Karpas-422 (cell line): ENCODE measurements around the genes ENSG00000286190 and NLRP1.

DNA sequence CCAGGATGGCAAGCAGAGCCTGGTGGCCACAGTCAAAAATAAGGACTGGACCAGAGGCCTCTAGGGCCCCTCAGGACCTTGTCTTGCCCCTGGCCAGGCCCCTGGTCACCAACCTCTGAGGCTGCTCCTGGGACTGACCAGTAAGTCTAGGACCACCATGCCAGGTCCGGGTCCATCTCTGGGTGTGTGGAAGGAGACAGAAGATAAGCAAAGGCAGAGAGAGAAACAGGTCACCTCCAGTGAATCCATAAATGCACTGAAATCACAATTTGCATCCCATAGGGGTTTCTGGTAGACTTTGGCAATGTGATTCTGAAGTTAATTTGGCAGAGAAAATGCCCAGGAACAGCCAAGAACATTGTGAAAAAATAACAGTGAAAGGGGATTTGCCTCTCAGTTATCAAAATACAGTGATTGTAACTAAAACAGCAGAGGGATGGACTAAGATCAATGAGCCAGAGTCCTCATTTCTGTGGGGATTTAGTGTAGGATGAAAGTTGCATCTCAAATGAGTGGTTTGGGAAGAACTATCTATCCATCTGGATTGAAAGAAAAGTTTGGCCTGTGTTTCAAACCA is 28.2 kb downstream of the MYBBP1A start:
- PRO-cap = no peak
- RAMPAGE, long total RNA = no peak

DNA sequence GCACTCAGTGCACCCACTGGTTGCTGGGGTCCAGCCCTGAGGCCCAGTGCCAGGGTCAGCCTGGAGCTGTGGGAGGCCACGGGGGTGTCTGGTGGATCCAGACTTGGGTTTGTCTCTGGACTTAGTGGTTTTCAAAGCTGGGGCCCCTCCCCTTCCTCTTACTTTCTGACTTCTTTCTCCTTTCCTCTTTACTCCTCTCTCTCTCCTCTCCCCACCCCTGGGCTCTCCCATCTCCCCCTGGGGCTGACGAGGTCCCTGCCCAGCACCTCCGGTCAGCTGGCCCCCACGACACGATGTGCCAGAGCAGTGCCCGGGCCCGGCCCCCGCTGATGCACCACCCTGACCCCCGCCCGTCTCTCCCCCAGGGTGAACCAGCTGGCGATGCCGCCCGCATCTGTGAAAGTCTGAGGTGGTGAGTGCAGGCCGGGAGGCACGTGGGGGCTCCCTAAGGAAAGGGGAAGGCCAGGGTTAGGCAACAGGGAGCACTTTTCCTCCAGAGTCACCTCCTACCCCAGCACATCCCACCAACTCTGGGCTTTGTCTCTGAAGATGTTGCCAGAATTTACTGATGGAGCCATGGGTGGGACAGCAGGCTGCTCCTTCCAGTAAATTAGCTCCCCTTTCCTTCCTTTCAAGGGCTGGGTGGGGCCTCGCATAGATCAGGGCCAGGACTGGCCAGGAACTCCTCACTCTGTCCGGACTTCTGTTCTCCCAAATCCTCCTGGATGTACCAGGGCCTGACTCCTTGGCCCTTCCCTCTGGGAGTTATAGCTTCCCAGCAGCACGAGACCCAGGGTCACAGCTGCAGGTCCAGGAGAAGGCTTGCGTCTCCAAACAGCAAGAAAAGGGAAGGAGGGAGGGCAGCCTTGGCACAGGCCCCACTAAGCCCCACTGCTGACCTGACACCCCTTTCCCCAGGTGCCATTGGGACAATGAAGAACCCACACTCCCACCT is 18.4 kb downstream of the MYBBP1A start:
- PRO-cap = no peak
- RAMPAGE, long total RNA = no peak

GRCh38 chr17:4598994-4599662 is 14.8 kb downstream of the SMTNL2 start:
- PRO-cap = no peak
- RAMPAGE, long total RNA = no peak

GRCh38 chr17:4715028-4715664 is 4.7 kb downstream of the ARRB2 start:
- PRO-cap = no peak
- RAMPAGE, long total RNA = no peak

- PRO-cap = no peak
- RAMPAGE, long total RNA = no peak
Observed at GRCh38 chr17:4716931-4718275, 7.0 kb downstream of the ARRB2 start.

DNA sequence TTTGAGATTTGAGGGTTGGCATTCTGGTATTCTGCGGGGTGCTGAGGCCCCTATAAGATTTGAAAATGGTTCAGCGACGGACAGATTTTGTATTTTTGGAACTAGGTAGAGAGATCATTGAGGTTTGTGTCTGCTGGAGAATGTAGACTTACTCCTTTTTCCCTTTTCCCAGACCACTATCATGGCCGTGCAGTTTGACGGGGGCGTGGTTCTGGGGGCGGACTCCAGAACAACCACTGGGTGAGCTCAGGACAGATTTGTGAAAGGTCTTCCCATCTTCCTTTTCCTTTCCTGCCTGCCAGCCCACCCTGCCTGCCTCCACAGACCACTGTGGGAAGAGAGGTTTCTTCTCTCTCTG is 571 bp downstream of the PSMB6 start:
- PRO-cap = no peak
- RAMPAGE, long total RNA = no peak

- PRO-cap = no peak
- RAMPAGE, long total RNA = no peak
Observed at GRCh38 chr17:4897423-4898303, 1.7 kb upstream of the C17orf107 start.

GRCh38 chr17:4900144-4900557 is 815 bp downstream of the C17orf107 start:
- PRO-cap = no peak
- RAMPAGE, long total RNA = no peak

- PRO-cap = no peak
- RAMPAGE, long total RNA = no peak
Observed at GRCh38 chr17:4920312-4920816, 11.7 kb upstream of the GP1BA start.

GRCh38 chr17:4947119-4948172 is 884 bp downstream of the PFN1 start:
- PRO-cap = unidirectional peak, plus-strand start at chr17:4947546
- RAMPAGE, long total RNA = no peak

- PRO-cap = no peak
- RAMPAGE, long total RNA = no peak
Observed at GRCh38 chr17:4967327-4967647, 330 bp downstream of the SPAG7 start.

- PRO-cap = no peak
- RAMPAGE, long total RNA = no peak
Observed at GRCh38 chr17:4973811-4974588, 6.4 kb upstream of the SPAG7 start.

GRCh38 chr17:4975109-4975551 is 7.5 kb upstream of the SPAG7 start:
- PRO-cap = no peak
- RAMPAGE, long total RNA = no peak

DNA sequence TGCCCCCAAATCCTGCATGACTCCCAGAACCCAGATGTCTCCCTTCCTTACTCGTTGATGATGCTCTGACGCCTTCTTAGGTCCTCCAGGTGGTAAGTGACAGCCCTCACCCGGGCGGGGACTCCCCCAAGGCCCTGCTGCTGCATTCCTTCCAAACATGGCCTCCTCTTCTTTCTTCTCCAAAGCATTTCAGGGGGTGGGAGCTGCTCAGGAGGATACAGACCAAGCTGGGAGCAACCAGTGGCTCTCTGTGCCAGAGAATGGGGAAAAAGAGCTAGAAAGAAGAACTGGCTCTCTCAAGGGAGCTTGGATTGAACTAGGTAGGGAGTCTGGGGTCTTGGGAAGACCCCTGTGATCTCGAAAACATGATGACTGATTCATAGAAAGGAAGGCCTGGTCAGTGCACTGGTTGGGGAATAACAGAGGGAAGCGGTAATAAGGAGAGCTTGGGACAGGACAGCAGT is 1.9 kb upstream of the CAMTA2 start:
- PRO-cap = no peak
- RAMPAGE, long total RNA = no peak

DNA sequence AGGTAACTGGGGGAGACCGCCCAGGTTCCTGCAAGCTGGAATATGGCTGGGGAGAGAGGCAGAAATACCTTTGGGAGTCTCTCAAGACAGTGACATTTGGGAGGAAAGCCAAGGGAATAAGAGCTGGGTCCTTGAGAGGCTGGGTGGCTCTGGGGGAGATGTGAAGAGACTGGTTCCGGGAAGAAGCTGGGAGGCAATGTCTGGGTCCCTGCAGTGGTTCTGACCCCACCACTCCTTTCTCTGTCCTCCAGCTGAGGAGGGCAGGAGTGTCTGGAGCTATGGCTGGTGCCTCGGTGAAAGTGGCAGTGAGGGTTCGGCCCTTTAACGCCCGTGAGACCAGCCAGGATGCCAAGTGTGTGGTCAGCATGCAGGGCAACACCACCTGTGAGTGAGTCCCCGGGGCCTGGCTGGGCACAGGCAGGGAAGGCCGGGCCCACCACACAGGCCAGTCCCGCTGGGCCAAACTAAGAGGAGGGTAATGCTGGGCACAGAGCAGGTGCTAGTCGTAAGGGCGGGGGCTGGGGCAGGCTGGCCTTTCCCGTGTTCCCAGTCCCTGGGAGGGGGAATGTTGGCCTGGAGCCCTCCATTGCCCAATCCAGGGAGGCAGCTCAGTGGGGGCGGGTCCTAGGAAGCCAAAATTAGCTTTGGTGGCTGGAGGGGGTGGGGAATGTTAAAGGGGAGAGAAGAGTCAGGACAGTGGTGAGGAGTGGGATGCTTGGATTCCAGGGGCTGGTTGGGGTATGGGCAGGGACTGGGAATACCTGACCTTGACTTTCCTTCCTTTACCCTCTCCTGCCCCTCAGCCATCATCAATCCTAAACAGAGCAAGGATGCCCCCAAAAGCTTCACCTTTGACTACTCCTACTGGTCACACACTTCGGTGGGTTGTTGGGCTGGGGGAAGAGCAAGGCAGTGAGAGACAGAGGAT is 2.5 kb downstream of the KIF1C start:
- PRO-cap = no peak
- RAMPAGE, long total RNA = no peak

- PRO-cap = no peak
- RAMPAGE, long total RNA = no peak
Observed at GRCh38 chr17:5023354-5024679, 11.4 kb downstream of the SLC52A1 start.

GRCh38 chr17:5500677-5501461 is at the start of gene ENSG00000286190:
TSS of gene ENSG00000286190 (minus strand) at chr17:5501006.
- PRO-cap = no peak
- RAMPAGE, long total RNA = no peak

DNA sequence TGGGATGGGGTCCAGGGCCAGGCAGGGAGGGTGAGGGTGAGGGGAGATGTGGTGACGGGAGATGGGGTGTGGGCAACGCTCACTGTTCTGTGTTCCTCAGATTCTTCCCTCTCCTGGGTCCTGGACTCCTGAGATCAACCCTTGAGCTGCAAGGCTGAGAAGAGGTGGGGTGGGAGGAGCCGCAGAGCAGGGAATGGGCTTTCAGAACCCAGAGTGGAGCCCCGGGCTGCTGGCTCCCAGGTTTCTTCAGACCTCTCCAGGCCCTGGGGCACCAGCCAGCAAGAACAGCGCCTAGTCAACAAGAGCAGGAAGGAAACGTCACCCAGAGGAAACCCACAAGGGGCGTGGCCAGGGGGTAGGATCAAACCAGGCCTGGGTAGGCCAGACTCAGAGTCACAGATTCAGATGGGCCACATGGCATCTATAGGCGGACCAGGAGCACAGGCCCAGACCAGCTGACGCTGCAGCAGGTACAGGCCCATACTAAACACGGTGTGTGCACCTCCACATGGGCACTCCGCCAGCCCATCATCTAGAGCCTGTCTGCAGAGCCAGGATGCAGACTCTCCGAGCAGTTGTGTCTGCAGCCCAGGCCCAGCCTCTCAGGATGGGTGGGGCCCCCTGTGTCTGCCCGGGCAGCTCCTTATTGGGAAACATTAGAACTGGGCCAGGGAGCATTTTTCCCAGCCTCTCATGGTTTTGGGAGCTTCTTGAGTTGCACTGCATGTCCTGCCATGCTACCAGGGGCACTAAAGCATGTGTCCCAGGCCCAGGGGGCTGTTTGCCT is at the start of gene NLRP1:
NLRP1 (minus strand) TSS at position 300 of the 787 bp plus-strand sequence.
- PRO-cap = no peak
- RAMPAGE, long total RNA = no peak

DNA sequence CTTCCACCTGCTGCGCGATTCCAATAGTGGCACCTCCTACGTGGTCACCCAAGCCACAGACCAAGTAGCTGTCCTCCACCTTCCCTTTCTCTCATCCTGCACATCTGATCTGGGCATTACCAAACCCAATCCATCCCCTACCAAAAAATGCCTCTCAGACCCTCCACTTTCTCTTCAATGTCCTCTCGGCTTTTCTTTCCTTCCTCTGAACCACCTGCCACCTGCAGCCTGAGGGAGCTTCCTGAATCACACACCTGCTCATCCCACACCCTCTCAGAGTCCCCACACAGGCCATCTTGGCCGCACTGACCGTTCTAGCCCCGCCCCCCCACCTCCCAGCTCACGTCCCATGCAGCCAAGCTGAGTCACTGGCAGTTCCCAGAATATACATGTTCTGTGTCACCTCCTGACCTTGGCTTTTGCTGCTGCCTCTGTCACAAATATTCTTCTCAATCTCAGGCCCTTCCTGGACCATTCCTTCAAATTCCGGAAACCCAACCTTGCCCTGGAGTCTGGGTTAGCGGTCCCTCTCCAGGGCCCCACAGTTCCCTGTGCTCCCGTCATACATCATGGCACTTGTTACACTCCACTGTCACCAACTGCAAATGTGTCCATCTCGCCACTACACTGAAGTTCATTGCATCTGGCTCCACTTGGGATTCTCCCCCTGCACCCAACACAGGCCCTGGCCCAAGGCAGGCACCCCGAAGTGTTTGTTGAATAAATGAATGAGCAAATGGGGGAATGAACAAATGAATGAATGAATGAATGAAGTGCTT is 12.7 kb downstream of the PIMREG start:
- PRO-cap = no peak
- RAMPAGE, long total RNA = no peak

GRCh38 chr17:6472910-6473357 is 28.7 kb downstream of the PIMREG start:
- PRO-cap = no peak
- RAMPAGE, long total RNA = no peak